Placental pericyte (primary cell): ENCODE results near the genes RAB3D and ZNF44.

DNA sequence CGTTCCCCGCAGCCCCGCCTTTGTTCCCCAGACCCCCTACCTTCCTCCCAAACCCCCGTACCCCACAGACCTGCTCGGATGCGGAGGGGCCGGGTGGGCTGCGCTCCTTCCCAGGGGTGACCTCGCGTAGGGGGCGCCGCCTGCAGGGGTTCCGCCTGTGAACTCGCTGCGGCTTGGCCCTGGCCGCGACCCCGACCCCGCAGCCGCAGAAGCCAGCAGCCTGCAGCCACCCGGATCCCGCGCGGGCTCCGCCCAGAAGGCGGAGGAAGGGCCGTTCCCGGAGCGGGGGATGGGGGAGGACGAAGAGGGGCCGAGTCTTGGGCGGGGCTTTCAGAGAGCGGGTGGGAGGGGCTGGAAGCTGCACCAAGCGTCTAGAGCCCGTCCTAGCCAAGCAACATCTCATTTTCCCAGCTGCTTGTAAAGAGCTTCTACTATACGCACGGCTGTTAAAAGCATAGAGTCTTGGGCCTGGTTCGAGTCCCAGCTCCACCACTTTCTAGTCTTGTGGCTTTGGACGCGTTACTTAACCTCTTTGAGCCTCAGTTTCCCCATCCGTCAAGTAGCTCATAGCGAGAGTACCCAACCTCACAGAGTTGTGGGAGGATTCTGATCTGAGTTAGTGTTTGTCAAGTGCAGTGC is at the start of gene RAB3D:
Gene RAB3D (minus strand): TSS at position 259 of the 639 bp plus-strand sequence.
- CAGE, long polyA plus RNA = no peak

- CAGE, long polyA plus RNA = no peak
These were observed 3.7 kb downstream of the SWSAP1 start for GRCh38 chr19:11378161-11378619.

GRCh38 chr19:11481464-11482182 is 777 bp upstream of the ELAVL3 start:
- CAGE, long polyA plus RNA = no peak

GRCh38 chr19:11485030-11485971 is 4.5 kb upstream of the ELAVL3 start:
- CAGE, long polyA plus RNA = no peak

DNA sequence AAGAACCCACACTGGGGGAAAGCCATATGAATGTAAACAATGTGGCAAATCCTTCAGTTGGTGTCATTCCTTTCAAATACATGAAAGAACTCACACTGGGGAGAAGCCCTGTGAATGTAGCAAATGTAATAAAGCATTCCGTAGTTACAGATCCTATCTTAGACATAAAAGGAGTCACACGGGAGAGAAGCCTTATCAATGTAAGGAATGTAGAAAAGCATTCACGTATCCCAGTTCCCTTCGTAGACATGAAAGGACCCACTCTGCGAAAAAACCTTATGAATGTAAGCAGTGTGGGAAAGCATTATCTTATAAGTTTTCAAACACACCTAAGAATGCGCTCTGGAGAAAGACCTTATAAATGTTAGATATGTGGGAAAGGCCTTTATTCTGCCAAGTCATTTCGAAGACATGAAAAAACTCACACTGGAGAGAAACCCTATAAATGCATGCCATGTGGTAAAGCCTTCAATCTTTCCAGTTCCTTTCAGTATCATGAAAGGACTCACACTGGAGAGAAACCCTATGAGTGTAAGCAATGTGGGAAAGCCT is 14.0 kb downstream of the ZNF763 start:
- CAGE, long polyA plus RNA = no peak

DNA sequence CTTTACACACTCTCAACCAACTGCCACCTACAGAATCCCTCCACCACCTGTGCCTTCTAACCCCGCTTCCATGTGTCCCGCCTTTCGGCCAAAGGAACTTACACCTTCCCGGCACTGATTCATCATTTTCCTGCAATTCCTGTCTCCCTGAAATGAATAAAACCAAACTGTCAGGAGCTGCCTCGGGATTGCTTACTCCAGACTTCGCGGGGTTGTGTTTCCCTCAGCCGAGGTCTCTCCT is 813 bp downstream of the ZNF878 start:
- CAGE, long polyA plus RNA = no peak

- CAGE, long polyA plus RNA = no peak
These were observed 3.1 kb upstream of the ZNF625 start for GRCh38 chr19:12159680-12160079.

GRCh38 chr19:12163791-12164171 is 885 bp downstream of the ZNF136 start:
- CAGE, long polyA plus RNA = no peak

- CAGE, long polyA plus RNA = no peak
These were observed 23.2 kb downstream of the ZNF44 start for GRCh38 chr19:12271490-12271775.

GRCh38 chr19:12294276-12295334 is at the start of gene ZNF44:
ZNF44 (minus strand) TSS chr19:12294883.
- CAGE, long polyA plus RNA = no peak

- CAGE, long polyA plus RNA = no peak
These were observed 11.4 kb downstream of the BEST2 start for GRCh38 chr19:12762811-12763603.

- CAGE, long polyA plus RNA = no peak
These were observed 157 bp downstream of the JUNB start for GRCh38 chr19:12791582-12791704.

DNA sequence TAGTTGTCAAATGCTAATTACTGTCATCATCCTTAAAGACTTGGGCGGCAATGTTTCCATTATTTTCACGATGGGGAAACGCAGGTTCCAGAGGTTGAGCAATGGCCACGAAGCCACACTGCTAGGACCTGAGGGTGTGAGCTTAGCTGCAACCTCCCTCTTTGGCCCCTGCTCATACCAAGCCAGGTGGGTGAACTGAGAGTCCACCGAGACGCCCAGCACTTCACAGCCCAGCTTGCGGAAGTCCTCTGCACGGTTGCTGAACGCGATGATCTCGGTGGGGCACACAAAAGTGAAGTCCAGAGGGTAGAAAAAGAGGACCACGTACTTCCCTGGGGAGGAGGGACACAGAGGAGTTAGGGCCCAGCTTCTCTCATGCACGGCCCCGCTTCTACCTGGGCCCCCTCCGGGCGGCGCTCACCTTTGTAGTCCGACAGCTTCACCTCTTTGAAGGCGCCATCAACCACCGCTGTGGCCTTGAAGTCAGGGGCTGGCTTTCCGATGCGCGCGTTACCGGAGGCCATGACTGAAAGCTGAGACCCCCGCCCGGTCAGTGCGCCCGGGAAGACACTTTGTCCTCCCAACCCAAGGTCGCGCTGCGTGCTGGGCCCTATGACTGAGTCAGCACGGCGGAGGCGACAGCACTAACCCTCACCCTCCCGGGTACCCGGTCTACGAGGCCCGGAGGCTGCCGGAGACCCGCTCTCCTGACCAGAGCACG is 702 bp downstream of the PRDX2 start:
- CAGE, long polyA plus RNA = no peak

- CAGE, long polyA plus RNA = no peak
These were observed 870 bp upstream of the RTBDN start for GRCh38 chr19:12835184-12835713.

DNA sequence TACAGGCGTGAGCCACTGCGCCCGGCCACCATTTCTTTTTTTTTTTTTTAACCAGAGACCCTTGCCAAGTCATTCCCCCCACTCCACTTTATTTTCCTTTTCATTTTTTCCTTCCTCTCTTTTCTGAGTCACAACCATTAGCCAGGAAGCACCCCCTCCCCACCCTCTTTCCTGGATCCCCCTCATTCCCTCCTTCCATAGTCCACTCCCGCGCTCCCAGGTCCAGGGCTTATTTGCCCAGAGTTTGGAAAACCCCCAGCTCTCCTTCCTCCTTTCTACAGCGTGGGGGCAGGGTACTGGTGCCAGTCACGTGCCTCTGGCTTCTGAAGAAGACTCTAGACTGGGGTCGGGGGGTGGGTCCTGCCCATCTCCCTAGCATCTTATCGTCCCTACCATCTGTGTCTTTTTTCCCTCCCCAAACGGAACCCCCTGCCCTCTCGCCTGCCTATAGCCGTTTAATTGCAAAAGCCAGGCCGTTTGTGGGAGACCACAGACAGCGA is 1.1 kb upstream of the CALR start:
- CAGE, long polyA plus RNA = no peak

DNA sequence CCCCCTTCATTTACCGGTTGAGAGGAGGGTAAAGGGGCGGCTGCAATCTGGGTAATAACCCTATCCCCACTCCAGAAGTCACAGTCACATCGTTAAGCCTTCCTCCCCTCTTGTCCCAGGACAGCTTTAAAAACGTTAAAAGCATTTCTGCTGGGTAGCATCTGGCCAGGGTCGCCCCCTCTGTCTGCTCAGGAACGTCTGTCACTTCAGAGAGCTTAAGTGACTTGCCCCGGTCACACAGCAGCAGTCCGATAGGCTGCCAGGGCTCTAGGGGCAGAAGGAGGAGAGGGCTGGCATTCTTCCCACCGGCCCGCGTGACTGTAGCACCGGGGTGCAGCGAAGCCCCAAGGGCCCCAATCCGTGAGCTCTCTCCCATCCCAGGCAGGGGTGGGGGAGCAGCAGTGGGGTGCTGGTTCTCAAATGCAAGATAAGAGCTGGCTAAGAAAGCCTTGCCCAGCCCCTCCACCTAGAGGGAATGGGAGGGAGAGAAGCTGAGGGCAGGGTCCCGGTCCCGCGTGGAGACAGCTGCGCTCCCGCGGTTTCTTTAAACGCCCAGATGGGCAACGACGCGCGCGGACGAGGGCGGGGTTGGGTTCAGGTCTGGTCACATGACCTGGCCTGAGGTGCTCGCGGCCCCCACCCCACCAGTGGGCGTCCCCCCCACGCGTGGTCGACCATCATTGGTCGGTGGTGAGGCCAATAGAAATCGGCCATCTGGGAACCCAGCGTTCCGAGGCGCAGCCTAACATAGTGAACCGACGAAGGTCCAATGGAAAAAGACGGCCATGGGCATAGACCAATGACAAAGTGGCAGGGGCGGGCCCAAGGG is 476 bp upstream of the CALR start:
- CAGE, long polyA plus RNA = no peak

- CAGE, long polyA plus RNA = no peak
These were observed 564 bp downstream of the RAD23A start for GRCh38 chr19:12946073-12946778.

- CAGE, long polyA plus RNA = no peak
These were observed 5.6 kb downstream of the DAND5 start for GRCh38 chr19:12975035-12975337.

- CAGE, long polyA plus RNA = no peak
These were observed 11.5 kb downstream of the NFIX start for GRCh38 chr19:13006571-13007322.

- CAGE, long polyA plus RNA = no peak
These were observed 46.5 kb downstream of the LYL1 start for GRCh38 chr19:13056010-13056762.